Metastatic Pancreatic Carcinoma in the Ovary (tissue), 1 donor: ENCODE data around the gene TMTC1.

- PRO-cap = no peak
These were observed 6.9 kb upstream of the MRPS35 start for GRCh38 chr12:27703589-27704287.

DNA sequence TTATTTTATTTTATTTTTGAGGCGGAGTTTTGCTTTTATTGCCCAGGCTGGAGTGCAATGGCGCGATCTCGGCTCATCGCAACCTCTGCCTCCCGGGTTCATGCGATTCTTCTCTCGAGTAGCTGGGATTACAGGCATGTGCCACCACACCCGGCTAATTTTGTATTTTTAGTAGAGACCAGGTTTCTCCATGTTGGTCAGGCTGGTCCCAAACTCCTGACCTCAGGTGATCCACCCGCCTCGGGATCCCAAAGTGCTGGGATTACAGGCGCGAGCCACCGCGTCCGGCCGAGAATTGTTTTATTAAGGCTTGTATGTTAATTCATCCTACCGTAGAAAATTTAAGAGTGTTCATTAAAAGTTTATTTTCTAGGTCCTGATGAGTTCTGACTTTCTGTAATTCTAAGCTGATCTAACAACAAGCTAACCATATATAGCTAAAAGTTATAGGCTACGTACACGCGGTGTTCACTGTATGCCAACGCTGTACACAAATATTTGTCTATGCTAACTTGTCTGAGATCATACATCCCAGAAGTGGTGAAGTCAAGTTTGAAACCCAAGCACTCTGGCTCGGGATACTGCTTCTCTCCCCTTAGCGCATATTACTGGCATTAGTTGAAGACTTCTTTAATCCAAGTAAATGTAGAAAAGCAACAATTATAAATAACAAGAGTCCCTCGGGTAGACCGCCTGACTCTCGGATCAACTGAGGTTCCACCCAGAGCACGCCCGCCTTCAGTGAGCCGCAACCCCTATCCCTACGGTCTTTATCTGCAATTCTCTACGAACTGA lies 610 bp upstream of the MRPS35 start:
- PRO-cap = no peak

DNA sequence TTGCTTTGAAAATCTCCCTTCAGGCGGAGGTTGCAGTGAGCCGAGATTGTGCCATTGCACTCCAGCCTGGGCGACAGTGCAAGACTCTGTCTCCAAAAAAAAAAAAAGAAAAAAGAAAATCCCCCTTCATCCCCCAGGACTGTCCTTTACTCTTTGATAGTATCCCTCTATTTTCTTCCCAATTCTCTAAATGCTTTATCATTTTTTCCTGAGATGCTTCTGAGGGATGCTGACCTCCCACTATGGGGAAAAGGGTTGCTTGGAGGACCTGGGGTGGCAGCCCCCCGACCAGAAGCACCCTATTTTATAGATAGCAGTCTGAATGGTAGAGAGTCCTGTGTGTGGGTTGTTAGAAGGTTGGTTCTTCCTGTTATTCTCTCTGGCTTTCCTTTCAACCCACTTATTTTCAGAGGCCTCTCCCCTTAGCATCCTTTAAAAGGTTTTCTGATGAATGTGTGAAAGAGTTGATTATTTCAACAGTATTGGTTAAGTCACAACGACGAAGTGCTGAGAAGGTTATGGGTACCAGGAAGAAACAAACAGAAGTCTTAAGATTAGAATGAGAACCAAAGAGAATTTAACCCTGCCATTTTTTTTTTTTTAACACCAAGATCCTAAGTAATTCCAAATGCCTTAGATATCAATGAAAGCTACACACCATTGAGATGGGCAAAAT lies 20.7 kb upstream of the MANSC4 start:
- PRO-cap = no peak

DNA sequence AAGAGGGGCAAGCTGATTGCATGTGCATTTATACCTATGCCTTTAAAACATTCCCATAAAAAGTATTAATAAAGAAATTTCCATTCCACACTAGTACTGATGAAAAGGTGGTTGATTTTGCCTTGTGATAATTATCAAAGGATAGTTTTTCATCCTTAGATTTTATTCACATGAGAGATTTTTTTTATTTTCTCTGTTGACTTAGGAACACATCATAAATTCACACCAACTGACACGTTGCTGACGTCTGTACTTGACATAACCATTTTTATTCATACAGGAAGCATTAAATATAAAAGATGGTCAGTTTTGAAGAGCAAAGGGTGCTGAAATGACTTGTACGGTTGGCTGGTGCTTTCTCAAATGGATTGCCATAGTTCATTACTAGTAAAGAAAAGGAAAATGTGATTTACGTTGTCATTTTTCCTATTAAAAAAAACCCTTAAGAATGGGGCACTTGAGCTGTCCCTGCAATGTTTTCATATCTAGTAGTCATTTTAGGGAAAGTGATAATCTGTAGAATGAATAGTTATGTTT lies 22.3 kb upstream of the MANSC4 start:
- PRO-cap = no peak

GRCh38 chr12:27970696-27971871 lies 1.4 kb downstream of the PTHLH start:
- PRO-cap = no peak

GRCh38 chr12:27975165-27976169 lies 2.9 kb upstream of the PTHLH start:
- PRO-cap = no peak

- PRO-cap = no peak
These were observed 396.9 kb downstream of the CCDC91 start for GRCh38 chr12:28587160-28587540.

DNA sequence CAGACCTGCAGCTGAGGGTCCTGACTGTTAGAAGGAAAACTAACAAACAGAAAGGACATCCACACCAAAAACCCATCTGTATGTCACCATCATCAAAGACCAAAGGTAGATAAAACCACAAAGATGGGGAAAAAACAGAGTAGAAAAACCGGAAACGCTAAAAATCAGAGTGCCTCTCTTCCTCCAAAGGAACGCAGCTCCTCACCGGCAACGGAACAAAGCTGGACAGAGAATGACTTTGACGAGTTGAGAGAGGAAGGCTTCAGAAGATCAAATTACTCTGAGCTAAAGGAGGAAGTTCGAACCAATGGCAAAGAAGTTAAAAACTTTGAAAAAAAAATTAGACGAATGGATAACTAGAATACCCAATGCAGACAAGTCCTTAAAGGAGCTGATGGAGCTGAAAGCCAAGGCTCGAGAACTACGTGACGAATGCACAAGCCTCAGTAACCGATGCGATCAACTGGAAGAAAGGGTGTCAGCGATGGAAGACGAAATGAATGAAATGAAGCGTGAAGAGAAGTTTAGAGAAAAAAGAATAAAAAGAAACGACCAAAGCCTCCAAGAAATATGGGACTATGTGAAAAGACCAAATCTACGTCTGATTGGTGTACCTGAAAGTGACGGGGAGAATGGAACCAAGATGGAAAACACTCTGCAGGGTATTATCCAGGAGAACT lies 57.2 kb downstream of the ERGIC2 start:
- PRO-cap = no peak

- PRO-cap = no peak
These were observed 77.1 kb upstream of the OVCH1 start for GRCh38 chr12:29574534-29574968.

DNA sequence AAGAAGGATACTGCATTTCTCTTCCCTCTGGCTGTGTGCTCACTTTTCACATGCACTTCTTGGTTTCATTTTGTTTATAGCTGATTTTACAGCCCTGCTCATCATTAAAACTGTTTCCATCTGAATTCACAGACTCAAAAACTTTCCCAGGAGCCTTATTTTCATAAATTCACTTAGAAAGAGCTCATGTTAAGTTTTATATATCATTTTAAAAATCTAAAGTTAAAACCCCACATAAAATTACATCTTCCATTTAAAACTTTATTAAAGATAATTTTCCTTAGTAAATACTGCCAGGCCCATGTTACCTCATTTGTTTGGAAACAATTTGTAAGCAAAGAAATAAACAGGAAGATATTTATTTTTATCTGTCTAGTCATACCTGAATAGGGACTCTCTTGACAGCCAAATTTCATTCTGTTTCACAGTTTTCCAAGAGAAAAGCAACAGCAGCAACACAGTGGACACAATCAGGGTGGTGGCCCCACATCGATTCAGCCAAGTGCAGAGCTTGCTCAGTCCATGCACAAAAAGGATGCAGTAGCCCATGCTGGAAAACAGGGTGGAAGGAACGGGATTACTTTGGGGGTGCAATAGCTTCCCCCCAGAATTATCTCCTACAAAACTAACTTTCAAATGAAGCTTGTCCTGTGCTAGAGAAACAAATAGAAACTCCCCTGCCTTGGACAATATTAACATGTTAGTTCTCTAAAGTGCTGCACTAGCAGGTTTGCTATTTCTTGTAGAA lies 85.7 kb upstream of the OVCH1 start:
- PRO-cap = no peak

DNA sequence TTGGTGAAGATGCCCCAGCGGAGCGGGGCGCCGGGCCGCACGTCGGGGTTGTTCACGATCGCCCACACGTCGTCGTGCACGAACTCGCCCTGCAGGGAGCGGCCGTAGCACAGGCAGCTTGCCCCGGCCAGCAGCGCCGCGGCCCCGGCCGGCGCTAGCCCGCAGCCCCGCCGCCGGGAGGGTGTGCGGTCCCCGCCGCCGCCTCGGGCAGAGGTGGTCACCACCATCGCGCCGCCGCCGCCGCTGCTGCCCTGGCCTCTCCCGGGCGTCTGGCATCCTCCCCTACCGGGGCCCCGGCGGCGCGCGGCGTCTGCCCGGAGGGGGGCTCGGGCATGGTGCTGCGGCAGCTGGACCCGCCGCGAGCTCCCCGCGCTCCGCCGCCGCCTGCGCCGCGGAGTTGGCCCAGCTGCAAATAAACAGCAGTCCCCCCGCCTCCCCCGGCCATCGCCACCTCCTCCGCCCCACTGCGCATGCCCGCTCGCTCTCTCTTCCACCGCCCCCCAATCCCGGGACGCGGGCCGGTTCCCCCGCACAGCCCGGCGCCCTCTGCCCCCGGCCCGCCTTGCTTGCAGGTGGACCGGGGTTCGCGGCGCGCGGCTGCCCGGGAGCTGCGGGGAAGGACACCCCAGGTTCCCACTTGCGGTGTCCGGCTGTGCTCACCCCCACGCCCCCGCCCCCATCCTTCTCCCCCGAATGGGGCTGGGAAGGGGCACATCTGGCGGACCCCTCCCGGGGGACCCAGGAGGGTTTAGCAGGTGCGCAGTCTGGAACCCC lies at the start of gene TMTC1:
TMTC1 (minus strand) TSS at position 418 of the 774 bp plus-strand sequence.
- PRO-cap = bidirectional peak, plus-strand start at position 503 of the sequence, minus-strand start at position 386 of the sequence

DNA sequence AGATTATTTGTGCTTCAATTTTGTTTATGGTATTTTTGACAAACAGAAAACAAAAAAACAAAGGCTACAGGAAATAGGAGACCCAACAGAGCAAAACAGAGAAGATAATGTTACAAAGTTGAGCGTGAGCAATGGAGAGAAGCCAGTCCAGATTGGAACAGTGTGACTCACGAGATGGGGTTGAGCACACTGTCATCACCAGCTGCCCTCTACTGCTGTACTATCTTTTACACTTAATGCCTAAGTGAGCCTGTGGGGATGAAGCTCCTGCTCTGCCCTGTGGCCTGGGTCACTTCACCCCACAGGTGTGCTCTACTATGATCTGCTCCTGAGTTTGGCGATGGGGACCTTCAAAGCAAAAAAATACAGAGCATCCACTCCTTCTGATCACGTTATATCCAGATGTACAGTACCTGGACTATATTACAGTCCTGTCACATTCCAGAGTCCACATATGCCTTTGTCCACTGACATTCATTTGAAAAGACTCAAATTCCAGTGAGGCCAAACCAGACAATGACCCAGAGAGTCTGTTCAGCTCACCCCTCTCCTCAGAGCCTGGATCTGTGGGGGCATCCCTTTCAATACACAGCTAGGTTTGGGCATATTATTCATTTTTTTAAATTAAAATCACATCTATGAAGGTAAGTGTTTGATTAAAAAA lies 4.4 kb downstream of the IPO8 start:
- PRO-cap = no peak

DNA sequence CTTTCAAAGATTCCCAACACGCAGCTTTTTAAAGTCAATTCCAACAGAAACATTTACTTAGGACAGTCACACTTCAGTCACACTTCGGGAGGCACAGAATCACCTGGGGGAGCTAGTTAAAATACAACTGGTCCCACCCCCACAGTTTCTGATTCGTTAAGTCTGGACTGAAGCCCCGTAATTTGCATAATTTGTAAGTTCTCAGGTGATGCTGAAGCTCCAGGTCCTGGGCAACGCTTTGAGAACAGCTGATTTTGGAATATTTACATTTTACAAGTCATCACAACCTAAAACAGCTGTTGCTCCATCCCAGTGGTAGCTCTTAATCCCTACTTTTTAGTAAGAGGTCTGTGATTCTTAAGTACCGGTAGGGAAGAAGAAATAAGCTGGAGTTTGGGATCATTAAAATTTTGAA lies 1.2 kb downstream of the IPO8 start:
- PRO-cap = no peak

DNA sequence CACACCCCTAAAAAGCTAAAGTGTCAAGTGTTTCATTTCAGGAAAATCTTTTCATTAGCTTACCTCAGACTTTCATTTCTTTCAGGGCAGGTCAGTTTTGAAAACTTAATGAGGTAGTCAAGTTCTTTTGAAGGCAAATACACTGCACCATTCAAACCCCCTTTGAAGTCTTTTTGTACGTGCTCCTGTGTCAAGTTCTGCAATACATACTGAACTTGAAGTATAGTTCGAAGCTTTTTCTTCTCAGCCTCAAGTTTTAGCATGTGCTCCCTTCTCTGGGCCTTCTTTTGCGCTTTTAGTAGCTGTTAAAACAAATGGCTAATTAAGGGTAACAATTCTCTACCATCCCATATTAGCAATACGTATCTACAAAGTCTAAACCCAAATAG lies 19.9 kb downstream of the CAPRIN2 start:
- PRO-cap = no peak

DNA sequence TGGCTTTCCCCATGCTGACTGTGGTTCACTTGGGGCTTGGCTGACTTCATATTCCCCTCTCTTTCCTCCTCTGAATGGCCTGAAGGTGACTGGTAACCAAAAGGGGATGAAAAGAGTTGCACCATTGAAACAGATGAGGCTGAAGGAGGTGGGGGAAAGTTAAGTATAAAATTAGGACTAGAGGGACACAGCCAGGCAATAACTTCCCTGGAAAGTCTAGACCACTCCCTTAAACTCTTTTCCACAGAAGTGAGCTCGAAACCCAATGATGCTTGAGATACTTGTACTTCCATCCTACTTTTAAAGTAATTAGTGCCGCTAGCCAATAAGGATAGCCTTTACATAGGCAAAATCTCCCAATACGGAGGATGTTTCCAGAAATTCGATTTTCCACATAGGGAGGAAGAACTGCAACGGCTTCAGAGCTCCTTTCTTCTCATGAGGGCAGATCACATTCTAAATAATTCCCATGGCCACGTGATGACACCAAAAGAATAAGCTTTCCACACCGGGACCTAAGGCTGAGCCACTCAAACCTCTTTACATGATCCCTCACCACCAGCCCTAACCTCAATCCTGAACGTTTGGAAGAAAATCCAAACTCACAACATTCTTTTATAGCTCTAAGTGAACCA lies 1.2 kb downstream of the CAPRIN2 start:
- PRO-cap = no peak

- PRO-cap = no peak
These were observed 38.6 kb upstream of the CAPRIN2 start for GRCh38 chr12:30793450-30793723.

GRCh38 chr12:31221319-31221565 lies 104.7 kb downstream of the SINHCAF start:
- PRO-cap = no peak

DNA sequence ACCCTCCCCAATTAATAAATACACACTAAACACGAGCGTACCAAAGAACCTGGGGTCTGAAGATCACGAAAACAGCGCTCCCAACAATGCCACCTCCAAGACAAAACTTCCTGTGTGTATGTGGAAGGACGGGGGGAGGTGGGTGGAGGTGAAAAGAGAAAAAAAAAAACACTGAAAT lies 266 bp downstream of the SINHCAF start:
- PRO-cap = unidirectional peak, minus-strand start at position 102 of the sequence

DNA sequence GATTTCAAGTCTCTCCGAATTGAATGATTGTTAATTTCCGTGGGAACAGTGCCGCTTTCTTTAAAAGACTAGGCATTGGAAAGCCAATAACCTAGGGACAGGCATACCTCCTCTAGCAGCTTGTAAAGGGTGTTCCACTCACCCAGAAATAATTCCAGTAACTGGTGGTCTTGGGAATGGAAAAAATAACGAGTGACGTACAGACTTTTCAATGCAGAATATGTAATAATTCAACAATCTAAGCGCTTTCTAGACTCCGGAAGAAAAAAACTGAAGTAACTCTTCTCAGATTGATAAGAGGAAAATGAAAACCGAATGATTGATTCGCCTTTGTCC lies 899 bp upstream of the SINHCAF start:
- PRO-cap = no peak

DNA sequence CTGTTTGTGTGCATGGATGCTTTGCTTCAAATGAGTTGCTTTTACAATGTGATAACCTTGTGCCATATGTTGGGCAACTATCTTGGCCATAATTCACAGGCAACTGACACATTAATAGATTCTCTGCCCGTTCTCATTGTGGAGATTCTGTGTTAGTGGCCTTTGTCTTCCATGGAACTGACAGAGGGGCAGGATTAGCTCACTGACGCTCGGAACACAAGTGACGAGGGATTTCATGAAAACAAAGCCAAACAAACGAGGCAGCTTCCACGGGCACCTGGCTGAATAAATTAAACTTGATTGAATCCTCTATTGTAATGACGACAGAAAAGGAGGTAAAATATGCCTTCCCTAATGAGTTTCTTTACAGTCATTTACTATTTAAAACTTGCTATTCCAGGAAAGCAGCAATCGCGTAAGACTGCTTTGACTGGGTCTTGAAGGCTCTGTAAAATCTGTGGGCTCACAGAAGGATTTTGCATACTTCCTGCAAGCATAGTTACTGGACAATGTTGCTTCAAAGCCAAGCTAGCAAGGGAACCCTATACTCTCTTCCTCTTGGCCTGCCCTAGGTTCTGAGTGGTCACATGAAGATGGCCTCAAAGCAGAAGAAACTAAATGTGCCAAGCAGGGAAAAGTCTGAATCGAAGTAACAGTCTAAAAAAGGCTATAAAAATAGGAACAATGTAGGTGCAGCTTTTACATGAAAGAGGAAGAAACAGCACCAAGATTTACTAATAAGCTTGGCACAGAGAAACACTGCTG lies 28.0 kb upstream of the SINHCAF start:
- PRO-cap = unidirectional peak, plus-strand start at position 520 of the sequence